ENCODE measurements around the gene SOCS2.

DNA sequence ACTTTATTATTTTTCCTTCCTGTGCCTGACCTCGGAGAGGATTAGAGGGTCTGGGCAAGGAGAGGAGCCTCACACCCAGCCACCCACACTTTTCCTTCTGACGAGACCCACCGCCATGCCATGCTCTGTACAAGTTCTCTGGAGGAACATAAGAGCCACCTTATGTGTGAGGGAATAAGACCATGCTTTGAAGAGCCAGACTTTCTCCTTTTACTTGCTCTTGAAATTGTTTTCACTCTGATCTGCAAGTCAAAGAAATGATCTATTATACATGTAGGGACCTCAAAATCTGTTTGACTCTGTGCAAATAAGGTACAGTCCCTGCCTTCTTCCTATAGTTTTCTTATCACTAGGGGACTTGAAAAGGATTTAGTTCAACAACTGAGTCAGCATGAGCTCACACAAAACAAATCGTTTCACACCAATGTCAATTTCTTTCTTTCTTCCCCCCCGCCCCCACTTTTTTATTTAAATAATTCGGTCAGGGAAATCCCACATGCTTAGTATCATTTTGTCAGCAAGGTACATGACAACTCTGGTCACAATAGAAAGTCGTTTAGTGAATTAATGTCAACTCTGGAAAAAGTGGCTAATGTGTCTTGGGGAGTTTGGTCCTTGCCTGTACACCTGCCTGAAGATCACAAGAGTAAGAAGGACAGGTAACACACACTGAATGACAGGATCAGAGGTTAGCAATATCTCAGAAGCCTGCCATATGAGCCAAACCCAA lies 232.3 kb upstream of the PLEKHG7 start:
- RRBS, result no CpG with 5 or more reads among the region's 7 CpGs

GRCh38 chr12:92543781-92544306 lies 158.9 kb upstream of the PLEKHG7 start:
- RRBS, result no CpG with 5 or more reads among the region's 6 CpGs

DNA sequence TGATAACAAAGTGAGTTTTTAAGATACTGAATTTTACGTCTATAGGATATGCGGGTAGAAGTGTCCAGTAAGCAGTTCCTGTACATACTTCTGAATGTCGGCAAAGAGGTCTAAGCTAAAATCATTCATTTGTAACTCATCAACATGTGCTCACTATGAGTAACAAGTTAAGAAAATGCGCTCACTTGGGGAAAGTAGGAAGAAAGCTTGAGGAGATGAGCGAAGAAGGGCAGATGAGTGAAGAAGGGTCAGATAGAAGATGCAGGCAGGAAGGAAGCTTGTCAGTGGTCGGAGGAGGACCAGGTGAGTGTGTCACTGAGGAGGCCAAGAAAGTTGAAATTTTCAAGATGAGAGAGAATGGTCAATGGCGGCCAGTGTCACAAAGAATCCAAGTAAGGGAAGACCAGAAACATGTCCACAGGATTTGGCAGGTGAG lies 145.7 kb upstream of the PLEKHG7 start:
- RRBS, result no CpG with 5 or more reads among the region's 7 CpGs

DNA sequence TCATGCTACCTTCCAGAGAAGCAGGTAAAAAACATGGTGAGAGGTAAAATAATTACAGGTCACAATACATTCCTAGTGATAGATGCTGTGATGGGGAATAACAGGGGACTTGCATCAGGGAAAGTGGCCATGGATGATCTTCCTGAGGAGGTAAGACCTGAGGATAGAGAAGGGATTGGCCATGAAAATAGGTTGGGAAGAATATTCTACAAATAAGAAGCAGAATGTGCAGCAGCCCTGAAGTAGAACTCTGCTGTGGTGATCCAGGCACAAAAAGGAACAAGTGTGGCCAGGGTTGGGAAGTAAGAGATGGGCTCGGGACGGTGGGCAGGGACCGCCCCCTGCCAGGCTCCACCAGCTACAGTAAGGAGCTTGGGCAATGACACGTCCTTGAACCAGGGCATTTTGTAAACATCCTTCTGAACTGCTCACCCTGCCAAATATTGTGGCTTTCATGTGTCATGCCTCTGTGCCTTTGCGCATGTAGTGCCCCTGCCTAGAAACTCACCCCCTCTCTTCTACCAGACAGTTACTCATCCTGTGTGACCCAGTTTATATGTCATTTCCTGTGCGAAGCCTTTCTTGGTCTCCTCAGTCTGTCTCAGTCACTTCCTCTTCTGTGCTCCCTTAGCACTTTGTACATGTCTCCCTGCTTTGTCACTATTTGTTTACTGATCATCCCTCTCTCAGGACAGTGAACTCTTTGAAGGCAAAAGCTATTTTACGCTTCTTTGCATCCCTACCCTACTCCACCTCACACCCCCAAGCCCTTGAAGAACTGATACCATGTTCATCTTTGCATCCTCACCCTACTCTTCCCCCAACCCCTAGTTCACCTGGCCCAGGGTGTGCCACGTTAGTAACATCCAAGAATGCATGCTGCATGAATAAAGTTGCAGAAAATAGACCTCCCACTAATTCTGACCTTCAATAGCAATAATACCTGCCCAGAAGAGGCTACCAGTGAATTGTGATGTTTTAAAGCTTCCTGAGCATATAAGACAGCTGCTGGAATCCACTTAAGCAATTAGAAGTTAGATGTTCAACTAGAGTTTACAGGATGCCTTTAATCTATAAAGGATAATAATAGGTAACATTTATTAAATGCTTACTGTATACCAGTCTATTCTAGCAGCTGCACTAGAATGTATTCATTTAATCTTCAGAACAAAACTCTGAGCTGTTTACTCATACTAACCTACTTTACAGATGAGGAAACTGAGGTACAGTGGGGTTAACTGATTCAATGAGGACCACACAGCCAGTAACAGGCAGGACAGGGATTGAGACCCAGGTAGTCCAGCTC lies 108.8 kb upstream of the PLEKHG7 start:
- RRBS, result no CpG with 5 or more reads among the region's 8 CpGs

DNA sequence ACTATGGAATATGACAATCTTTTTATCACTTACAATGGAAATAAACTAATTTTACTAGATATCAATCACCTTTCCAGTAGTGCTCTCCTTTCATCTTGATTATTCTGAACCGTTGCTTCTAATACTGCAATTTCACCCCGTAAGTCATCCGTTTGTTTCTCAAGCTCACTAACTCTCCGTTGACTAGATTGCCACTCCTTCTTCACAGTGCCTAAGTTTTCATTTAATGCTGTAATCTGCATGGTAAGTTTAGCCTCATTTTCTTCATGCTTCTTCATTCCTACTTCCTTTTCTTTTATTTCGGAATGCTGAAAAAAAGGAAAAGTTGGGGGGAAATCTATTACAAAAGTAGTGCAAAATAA lies 75.1 kb downstream of the PLEKHG7 start:
- RRBS, result no CpG with 5 or more reads among the region's 5 CpGs

GRCh38 chr12:92780121-92780470 lies 77.3 kb downstream of the PLEKHG7 start:
- RRBS, result no CpG with 5 or more reads among the region's 1 CpG

- RRBS, result no CpG with 5 or more reads among the region's 7 CpGs
Measured at GRCh38 chr12:92866644-92867632, 62.2 kb downstream of the EEA1 start.

- RRBS, result no CpG with 5 or more reads among the region's 5 CpGs
Measured at GRCh38 chr12:92999805-93000445, 70.8 kb upstream of the EEA1 start.

GRCh38 chr12:93018636-93019275 lies 89.7 kb upstream of the EEA1 start:
- RRBS, result no CpG with 5 or more reads among the region's 5 CpGs

GRCh38 chr12:93019495-93020383 lies 90.6 kb upstream of the EEA1 start:
- RRBS, result no CpG with 5 or more reads among the region's 5 CpGs

DNA sequence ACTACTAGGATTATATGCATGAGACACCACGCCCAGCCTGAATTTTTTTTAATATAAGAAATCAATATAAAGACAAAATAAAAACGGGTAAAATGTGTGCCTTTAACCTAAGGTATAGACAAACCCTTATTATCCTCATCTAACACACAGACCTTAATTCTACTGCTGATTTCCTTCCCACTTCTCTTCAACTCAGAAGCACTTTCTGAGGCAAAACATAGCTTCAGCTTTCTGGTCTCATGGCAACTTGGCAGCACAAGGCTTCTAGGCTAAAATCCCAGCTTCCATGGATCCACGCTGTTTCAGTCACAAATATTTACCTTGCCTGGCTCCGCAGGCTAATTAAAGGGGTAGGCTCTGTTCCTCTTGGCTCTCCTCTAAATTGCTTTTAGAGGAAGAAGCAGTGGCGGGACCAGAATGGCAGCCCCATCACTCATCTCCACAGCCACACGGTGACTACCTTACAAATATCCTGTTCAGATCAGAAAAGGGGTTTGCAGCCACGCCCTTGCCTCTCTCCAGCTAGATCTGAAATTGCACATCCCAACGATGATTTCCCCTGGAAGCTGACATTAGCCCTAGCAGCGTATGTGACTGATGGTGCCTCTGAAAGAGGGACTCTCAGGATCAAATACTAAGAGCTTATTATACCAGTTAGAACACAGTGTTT lies 221.6 kb upstream of the NUDT4 start:
- RRBS, result no CpG with 5 or more reads among the region's 9 CpGs

DNA sequence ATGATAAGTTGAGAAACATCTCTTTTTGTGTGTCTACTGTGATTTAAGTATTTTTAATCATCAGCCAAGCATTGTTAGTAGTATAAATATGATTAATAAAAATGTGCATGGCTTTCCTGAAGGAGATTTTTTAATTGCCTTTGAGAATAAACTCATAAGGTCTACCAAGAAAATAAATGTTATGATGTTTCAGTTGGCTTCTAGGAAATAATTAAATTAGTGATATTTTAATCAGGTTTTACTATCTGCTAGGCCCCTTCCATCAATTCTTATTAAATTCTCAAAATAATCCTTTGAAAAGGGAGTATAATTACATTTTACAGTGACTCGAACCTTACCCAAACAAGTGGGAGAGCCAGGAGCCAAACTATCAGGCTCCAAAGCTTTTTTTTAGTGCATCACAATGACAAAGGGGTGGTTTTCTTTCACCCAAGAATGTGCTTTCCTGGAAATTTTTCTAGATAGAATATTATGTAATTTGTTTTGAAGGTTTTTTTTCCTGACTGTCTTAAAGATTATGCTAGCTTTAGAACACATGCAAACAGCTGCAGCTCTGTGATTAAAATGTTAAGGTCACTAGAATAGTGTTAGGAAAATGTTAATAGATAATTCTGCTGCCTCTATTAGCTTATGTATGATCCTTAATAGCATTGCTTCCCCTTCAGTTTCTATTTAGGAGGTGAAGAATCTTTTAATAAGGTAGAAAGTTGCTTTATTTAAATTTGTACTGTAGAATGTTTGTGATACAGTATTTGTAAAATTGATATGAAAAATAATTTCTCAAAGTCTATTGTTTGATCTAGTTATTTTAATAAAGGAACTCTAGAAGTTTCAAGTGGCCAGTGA lies 34.6 kb downstream of the MRPL42 start:
- RRBS, result no CpG with 5 or more reads among the region's 1 CpG

DNA sequence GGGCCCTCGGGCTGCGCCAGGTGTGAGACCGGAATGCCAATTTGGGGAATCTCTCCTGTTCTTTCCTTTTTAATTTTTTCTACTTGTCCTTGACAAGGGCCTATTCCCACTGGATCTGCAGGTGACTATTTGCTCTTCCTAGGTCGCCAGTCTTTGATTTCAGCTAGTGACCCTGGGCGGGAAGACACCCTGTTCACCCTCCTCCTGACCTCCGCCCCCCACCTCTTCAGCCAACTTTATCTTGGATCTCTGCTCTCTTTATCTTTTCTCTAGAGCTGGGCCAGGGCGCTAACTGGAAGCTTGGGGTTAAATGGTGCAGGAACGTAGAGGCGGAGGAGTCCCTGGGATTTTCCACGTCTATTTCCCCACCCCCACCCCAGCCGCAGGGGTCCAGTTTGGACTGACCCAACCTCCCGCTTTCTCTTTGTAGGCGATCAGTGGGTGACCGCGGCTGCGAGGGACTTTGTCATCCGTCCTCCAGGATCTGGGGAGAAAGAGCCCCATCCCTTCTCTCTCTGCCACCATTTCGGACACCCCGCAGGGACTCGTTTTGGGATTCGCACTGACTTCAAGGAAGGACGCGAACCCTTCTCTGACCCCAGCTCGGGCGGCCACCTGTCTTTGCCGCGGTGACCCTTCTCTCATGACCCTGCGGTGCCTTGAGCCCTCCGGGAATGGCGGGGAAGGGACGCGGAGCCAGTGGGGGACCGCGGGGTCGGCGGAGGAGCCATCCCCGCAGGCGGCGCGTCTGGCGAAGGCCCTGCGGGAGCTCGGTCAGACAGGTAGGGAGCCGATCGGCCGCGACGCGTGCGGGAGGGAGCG lies at the start of gene SOCS2:
SOCS2 (plus strand) TSS at position 421 of the 822 bp plus-strand sequence.
- RRBS, result no CpG with 5 or more reads among the region's 51 CpGs

DNA sequence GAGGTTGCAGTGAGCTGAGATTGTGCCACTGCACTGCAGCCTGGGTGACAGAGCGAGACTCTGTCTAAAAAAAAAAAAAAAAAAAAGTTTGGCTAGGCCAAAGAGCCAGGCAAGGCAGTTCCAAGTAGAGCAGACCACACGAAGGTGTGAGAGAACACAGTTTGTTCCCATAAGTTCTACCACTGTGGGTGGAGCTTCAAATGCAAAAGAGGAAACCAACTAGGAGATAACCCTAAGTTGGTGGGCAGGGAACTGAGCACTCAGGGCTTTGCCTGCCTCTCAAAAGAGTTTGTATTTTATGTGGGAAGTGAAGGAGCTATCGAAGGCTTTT lies 15.1 kb downstream of the SOCS2 start:
- RRBS, result no CpG with 5 or more reads among the region's 3 CpGs

- RRBS, result 3% methylated on average over 7 of the region's 44 CpGs
Measured at GRCh38 chr12:93590898-93592163, 18.9 kb downstream of the SOCS2 start.

- RRBS, result no CpG with 5 or more reads among the region's 7 CpGs
Measured at GRCh38 chr12:93625010-93625601, 52.1 kb upstream of the CRADD start.

DNA sequence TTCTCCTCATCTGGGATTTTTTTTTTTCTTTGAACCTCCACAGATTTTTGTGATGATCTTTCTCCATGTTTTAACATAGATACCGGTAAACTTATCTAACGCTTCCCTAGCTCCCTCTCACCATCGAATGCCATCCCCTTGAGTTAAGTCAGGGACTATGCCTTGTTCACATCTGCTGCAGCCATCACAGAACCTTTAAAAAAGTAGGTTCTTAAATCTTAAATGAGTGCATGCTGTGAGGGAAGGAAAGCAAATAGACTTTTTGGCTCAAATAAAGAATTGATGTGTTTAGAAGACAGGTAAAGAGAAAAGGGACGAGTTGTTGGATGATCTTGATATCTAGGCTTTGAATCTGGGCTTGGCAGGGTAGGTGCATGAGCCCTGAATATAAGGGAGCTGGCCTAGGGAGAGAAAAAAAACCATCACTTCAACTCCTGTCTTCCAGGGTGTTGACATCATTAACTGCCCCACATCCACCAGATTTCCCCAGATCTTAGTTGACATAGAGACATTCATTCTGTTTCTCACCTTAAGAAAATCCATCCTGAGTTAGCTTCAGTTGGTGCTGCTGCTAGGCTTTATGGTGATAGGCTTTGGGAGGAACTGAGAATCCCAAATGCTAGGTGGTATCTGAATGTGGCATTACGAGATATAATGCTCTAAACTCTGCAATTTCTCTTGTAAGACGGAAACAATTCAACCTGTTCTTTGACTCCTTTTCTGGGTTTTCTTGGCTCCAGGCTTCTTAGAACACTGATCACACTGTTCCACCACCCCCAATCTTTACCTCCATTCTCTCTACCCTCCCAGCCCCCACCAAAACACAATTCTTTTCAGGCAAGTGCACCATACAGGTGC lies 25.0 kb downstream of the CRADD start:
- RRBS, result no CpG with 5 or more reads among the region's 6 CpGs

- RRBS, result no CpG with 5 or more reads among the region's 3 CpGs
Measured at GRCh38 chr12:93737687-93737939, 60.4 kb downstream of the CRADD start.

- RRBS, result no CpG with 5 or more reads among the region's 6 CpGs
Measured at GRCh38 chr12:93740789-93741486, 63.8 kb downstream of the CRADD start.

DNA sequence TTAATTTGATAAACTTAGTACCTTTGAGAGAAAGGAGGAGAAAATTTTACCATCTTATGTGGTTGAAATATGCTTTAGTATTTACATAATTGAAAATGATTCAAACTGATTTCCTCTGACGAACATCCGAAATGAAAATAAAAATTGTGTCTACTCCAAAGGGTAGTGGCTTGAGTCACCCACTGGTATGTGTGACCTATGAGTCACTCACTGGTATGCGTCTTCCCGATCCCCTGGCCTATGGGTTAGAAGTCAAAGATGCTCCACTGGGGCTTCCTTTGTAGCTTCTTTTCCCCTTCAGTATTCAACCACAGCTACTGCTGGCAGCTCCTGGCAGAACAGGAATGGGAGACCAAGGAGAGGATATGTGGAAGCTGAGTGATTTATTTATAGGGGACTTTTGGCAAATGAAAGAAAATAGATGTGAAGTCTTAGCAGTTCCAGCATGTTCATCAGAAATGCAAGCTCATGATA lies 108.1 kb downstream of the CRADD start:
- RRBS, result no CpG with 5 or more reads among the region's 4 CpGs

Measured in amniotic epithelial cell (primary cell).